Left lobe of liver (tissue), 1 donor: ENCODE measurements around a stretch of chr9.

DNA sequence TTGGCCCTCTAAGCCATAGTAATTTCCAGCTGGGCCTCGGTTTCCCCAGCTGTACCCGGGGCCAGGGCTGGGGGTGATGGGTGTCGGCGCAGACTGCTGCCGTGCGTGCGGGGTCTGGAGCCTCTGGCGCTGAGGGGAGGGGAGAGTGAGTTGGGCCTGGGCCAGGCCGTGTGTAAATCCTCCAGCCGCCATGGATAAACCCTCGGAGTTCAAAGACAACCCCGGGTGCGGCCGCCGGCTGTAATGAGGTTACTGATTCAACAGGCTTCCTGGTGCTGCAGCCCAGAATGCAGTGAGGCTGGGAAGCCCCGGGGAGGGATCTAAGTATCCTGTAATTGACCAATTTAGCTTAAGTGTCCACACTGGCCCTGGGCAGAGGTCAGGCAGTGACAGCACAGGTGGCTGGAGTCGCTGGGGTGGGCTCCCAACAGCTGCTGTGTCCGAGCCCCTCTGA lies 7.2 kb downstream of the RXRA start:
- PRO-cap, result bidirectional peak, plus-strand start at position 375 of the sequence, minus-strand start at position 245 of the sequence

GRCh38 chr9:134340451-134341291 lies 14.4 kb downstream of the RXRA start:
- PRO-cap, result no peak

- PRO-cap, result no peak
Measured at GRCh38 chr9:134344155-134344804, 18.0 kb downstream of the RXRA start.

GRCh38 chr9:134353966-134354862 lies 28.0 kb downstream of the RXRA start:
- PRO-cap, result no peak

- PRO-cap, result bidirectional peak, plus-strand start at chr9:134361204, minus-strand start at chr9:134361034; unidirectional peak, minus-strand start at chr9:134361249
Measured at GRCh38 chr9:134360785-134361736, 34.8 kb downstream of the RXRA start.

DNA sequence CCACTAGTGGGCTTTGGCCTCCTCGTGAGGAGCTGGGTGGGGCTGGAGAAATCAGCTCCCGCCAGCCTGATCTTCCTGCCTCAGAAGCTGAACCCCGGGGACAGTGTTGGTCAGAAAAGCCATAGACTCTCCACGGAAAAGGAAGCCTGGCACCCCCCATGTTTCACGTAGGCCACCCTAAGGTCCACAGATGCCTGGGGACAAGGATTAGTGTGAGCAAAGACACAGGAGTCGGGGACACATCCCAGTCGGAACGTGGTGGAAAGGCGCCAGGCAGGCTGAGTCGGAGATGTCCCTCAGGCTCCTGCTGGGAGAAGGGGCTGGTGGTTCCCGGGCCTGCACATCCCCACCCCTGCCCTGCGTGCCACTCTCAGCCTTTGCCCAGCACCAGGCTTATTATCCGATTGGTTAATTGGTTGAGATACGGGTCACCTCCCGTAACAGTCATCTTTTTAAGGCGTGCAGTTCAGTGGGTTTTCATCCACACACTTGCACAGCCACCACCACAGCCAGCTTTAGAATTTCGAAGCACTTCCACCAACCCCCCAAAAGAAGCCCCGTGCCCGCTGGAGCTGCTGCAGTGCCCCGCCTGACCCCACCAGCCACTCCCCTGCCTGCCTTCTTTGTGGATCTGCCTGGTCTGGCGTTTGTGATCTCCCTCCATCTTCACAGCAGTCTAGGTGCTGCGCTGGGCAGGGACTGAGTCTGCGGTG lies 40.5 kb downstream of the RXRA start:
- PRO-cap, result no peak

- PRO-cap, result bidirectional peak, plus-strand start at chr9:134371957, minus-strand start at chr9:134371861
Measured at GRCh38 chr9:134371625-134372297, 45.5 kb downstream of the RXRA start.

GRCh38 chr9:134377629-134378539 lies 51.6 kb downstream of the RXRA start:
- PRO-cap, result bidirectional peak, plus-strand start at chr9:134378178, minus-strand start at chr9:134378083

DNA sequence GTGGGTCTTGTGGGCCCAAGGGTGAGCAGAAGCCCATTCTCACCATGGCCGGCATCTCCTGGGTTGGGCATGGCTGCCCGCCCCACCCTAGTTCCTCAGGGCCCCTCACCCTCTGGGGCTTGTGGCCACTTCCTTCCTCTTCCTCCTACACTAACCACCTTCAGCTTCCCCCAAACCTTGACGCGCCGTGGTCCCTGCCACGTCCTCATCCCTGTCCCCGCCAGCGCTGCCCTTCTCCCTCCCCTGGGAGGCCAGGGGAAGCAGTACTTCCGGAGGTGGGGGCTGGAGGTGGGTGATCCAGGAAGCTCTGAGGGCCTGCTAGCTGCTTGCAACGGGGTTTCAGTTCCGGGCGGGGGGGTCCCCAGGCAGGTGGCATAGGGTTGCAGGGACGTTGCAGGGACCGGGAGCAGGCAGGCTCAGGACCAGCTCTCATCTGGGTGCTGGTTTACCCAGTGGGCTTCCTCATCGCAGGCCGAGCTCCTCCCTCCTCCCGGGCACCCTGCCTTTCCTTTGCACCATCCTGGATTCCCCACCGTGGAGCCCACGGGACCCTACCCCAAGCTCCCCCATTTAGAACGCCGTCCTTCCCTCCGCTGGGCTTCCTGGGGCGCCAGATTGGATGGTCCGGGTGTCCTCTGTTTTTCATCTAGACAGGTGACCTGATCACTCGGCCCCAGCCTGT lies 70.0 kb downstream of the RXRA start:
- PRO-cap, result no peak

DNA sequence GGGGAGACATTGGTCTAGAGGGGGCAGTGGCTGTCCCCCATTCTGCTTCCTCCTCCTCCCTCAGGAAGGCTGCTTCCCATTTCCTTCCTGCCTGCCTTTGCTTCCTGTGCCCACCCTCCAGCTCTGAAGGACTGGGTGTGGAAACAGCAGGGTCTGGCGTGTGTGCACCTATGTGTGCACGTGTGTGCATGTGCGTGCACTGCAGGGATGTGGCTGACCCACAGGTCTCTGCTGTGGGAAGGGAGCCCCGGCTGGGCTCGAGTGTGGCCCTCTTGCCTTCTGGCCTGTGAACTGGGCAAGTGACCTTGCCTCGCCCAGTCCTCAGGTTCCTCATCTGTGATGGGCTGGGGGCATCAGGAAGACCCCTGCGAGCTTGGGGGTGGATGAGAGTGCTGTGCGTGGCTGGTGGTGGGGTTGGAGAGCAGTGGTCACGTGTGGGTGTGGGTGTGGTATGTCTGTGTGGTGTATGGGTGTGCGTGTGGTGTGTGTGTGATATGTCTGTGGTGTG lies 86.6 kb downstream of the RXRA start:
- PRO-cap, result no peak

DNA sequence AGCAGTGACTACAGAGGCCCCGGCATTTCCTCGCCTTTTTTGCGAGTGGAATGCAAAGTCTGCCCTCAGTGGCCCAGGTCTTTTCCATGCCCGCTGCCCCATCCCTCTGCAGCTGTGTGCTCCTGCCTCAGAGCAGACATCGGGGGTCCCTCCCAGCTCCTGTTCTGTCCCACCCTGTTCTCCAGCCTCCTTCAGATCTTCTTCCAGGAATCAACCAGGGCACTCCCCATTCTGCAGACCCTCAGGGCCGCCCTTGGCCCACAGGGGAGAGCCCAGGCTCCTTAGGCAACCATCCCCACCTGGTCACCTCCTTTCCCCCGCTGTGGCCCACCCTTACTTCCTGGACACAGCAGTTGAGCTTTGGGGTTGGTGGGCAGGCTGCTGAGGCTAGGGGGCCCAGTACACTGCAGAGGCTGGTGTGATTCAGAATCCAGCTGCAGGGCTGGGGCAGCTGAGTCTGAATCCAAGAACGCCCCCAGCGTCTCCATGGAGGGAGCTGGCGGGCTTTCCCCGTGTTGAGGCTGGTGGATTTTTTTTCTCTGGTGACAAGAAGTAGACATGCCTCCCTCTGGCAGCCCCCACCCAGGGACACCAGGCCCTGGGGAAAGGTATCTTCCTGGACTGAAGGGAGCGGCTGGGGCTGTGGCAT lies 104.7 kb downstream of the RXRA start:
- PRO-cap, result no peak

DNA sequence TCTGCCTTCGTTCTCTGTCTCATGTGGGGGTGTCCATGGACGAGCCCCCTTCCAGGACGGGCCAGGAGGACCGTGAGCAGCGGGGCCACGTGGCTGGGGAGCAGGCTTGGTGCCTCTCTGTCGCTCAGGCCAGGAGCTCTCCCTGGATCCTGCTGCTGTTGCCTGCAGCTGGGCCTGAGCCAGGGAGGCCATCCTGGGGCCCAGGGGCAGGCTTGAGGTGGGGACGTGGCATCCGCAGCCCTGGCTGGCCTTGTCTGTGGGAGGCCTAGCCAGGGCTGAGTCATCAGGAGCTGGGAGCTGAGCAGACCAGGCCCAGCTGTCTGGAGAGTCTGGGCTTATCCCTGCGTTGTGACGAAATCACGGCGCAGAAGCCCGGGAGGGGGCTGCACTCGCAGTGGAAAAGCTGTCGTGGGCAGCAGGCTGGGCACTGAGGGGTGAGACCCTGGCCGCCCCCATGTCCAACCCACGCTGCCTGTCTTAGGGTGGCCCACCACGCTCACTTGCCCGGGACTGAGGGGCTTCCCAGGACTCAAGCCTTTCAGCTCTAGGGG lies 138.8 kb upstream of the COL5A1 start:
- PRO-cap, result no peak

- PRO-cap, result no peak
Measured at GRCh38 chr9:134525832-134526244, 115.8 kb upstream of the COL5A1 start.

- PRO-cap, result no peak
Measured at GRCh38 chr9:134526790-134527315, 114.8 kb upstream of the COL5A1 start.

GRCh38 chr9:134545594-134546268 lies 95.9 kb upstream of the COL5A1 start:
- PRO-cap, result no peak

GRCh38 chr9:134699797-134700321 lies 58.3 kb downstream of the COL5A1 start:
- PRO-cap, result no peak

- PRO-cap, result no peak
Measured at GRCh38 chr9:134747138-134748093, 105.8 kb downstream of the COL5A1 start.

GRCh38 chr9:134809029-134809525 lies 71.5 kb upstream of the FCN2 start:
- PRO-cap, result no peak

DNA sequence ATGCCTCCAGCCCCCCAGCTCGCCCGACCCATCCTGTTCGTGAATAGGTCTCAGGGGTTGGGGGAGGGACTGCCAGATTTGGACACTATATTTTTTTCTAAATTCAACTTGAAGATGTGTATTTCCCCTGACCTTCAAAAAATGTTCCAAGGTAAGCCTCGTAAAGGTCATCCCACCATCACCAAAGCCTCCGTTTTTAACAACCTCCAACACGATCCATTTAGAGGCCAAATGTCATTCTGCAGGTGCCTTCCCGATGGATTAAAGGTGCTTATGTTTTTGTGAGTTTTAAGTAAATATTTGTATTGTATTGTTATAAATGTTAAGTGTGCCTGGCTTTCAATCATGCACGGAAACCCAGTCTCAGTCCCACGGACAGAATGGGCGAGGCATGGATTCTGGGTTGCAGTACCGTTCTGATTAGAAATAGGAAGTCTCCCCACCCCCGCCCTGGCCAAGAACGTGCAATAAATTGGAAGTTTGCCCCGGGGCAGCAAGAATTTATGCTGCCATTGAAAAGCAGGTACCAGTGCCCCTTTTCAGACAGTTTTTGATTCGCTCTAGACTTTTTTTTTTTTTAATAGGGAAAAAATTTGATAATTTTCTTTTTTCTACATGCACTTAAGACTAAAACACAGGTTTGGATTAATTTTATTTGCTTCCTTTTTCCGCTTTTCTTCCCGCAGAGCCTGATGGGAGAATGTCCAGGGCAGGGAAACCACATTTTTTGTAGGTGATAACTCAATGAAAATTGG lies 37.8 kb upstream of the FCN2 start:
- PRO-cap, result no peak

DNA sequence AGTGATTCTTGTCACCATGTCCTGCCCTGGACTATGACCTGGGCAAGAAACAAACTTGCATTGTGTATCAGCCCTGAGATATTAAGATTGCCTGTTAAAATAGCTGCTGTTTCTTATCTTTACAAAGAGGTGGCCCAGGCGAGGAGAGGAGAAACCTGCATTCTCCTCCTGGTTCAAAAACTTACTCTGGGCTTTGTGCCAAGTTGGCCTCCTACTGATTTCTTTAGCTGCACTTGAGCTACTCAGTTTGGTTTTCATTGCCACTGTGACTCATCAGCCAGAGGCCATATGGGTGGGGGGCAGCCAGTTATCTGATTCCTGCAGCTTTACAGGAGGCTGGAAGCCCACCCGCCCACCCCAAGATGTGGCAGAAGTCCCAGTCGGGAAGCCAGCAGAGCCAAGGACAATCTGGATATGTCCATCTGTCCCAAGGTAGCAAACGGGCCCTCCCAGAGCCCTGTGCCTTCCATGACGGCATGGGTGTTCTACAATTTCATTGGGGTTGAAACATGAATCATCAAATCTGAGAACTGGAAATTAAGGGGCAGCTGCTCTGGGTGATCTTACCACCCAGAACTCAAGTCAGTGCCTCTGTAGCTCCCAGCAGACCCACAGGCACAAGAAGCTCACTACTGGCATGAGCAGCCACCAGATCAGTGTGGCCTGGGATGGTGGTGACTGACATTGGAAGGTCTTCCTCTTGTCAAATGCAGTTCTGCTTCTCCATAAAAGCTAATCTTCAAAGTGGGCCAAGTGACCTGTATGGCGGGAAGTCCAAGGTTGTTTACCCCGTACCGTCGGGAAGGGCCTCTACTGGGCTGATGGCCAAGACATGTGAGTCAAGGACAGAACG lies 15.5 kb downstream of the FCN2 start:
- PRO-cap, result no peak